ENCODE results near the genes MUSK, DNAJC25 and SHOC1.

- PRO-cap, result no peak
Observed at GRCh38 chr9:110136088-110137242, 71.5 kb downstream of the C9orf152 start.

GRCh38 chr9:110209456-110209930 lies 1.5 kb upstream of the C9orf152 start:
- PRO-cap, result no peak

DNA sequence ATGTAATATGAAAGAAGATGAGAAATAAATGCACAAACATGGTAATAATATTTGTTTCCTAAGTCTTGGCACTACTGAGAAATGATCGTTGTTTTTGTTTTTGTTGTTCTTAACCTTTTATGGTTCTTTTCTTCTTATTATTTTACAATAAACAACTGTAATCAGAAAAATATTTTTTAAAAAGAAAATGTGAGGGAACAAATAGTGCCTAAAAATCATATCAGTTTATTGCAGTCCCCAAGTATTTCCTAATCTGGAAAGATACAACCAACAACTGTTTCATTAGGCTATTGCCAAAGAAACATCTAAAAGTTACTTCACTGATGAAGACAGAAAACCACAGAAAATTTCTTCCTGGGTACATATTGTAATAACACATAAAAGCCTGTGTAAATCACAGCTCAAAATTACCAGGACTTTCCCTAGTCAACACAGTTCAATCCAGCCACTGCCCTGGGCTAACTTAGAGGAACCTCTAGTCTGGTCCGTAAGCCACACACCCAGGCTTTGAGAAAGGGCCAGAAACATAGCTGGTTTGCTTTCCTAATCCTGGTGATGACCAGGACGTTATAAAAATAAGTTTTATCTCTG lies 13.0 kb upstream of the MUSK start:
- PRO-cap, result no peak

DNA sequence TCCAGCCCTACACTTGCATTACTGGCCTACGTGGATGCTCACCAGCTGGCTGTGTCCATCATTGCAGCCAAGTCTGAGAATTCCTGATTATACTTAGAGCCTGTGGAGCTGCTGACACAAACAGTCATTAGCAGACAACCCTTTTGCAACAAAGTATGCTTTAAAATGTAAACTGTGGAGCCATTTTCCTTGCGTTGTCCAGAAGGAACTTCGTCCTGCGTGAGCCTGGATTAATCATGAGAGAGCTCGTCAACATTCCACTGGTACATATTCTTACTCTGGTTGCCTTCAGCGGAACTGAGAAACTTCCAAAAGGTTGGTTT lies at the start of gene MUSK:
Gene MUSK, plus strand, starts transcription at position 123 of the 323 bp plus-strand sequence.
- PRO-cap, result no peak

- PRO-cap, result no peak
Observed at GRCh38 chr9:110742607-110743439, 74.2 kb downstream of the MUSK start.

GRCh38 chr9:110909130-110909523 lies 129.1 kb downstream of the LPAR1 start:
- PRO-cap, result no peak

DNA sequence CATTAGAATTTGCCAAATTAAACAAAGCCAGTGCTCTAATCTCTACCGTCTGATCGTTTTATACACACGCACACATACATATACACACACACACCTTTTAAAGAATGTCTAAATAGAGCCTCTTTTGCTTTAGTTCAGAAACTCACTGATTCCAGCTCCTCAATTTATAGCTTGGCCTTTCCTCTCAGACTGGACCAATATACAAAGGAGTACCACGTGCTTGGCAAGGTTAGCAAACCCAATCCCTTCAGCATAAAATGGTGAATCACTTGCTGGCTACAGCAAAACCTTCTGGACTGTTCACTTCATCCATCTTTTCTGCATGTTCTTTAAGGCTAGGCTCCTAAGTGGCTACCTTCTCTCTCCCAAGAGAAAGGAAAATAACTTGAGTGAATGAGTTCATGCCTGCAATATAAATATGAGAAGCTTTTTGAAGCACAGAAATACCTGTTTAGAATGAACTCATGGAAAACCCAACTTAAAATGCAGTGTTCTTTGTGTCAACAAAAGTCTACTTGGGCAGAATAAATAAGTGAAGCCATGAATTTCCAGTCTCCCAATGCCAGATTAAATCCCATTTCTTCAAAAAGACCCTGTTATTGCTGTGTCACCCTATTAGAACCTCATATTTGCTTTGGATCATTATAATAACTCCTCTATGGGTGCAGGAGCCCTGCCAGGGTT lies 109.6 kb downstream of the LPAR1 start:
- PRO-cap, result no peak

GRCh38 chr9:111076709-111076908 lies 38.3 kb upstream of the LPAR1 start:
- PRO-cap, result no peak

DNA sequence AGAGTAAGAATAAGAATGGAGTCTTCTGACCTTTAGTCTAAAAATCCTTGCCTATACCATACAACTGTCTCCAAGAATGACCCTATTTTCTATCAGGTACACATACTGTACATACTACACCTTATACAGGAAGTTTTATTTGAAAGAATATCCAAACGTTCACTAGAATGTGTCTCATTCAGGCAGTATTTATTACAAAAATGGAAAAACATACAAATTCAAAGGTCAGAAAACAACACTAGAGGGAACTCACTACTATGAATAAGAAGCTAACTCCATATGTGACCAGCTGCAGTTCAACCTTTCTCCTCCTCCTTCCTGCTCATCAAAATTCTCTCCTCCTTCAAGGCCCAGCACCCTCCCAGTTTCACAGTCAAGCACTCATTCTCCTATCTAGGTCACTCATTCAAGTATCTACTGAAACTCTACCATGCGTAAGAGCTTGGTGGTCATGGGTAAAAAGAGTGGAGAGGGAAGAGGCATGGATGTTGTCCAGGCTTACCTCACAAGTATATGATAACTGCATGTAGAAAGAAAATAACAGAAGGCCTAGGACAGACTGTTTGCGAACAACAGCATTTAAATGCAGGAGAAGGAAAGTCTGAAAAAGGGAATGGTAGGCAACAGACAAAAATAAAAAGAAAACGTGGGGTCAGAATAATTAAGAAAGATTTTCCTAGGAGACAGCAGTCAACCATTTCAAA lies 27.7 kb downstream of the ECPAS start:
- PRO-cap, result no peak

DNA sequence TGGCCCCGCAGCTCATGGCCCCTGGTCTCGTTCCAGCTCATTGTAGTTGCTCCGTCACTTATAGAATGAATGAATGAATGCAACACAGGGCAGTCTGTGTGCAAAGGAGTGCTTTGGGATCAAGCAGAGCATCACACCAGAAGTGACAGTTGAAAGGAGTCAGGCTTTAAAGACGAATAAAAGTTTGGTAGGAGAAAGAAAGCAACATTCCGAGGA lies 938 bp downstream of the ZNF483 start:
- PRO-cap, result no peak

DNA sequence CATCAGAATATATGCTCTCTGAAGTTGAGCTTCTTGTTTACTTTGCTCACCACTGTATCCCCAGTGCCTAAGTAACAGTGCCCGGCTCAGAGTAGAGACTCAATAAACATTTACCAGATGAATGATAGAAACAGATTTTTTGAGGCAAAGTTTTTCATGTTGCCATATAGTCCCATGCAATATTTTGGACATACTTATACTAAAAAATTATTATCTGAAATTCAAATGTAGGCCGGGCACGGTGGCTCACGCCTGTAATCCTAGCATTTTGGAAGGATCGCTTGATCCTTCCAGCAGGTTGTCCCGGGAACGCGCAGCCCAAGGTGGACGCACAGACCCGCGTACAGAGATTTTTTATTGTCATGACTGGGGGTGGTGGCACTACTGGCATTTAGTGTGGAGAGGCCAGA lies 794 bp upstream of the DNAJC25 start:
- PRO-cap, result no peak

- PRO-cap, result no peak
Observed at GRCh38 chr9:111630745-111630996, 463 bp upstream of the DNAJC25 start.

GRCh38 chr9:111630997-111632133 lies at the start of gene DNAJC25:
Gene DNAJC25 (plus strand): TSS chr9:111631334.
- PRO-cap, result bidirectional peak, plus-strand start at chr9:111631369, minus-strand start at chr9:111631162

- PRO-cap, result no peak
Observed at GRCh38 chr9:111783642-111784207, 11.0 kb downstream of the SHOC1 start.

DNA sequence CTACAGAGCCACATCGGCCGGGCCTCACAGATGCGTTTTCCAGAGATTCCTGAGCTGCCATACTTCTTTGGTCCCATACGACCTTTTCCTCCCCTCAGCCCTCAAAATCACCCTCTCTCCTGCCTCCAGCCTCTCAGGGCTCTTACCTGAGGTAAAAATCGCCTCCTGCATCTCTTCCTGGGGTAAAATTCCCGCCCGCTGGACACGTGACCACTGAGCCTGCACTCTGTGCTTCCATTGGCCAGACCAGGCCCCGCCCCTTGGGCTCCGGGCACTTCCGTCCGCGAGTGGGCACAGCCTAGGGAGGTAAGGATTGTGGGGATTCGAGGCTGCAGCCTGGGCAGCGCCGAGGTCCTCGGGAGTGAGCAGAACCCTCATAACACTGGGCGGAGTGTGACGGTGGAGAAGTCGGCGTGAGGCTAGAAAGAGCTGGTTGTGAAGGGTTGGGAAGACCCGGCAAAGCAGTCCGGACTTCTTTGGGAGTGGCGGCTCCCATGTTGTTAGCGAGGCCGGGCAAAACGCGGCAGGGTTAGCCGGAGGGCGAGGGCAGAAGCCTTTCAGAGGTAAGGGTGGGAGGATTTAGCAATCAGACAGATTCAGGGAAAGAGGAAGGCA lies at the start of gene SHOC1:
Gene SHOC1, minus strand, starts transcription at position 184 of the 615 bp plus-strand sequence.
- PRO-cap, result no peak

- PRO-cap, result bidirectional peak, plus-strand start at chr9:111897167, minus-strand start at chr9:111897011
Observed at GRCh38 chr9:111896914-111897341, 314 bp downstream of the UGCG start.

DNA sequence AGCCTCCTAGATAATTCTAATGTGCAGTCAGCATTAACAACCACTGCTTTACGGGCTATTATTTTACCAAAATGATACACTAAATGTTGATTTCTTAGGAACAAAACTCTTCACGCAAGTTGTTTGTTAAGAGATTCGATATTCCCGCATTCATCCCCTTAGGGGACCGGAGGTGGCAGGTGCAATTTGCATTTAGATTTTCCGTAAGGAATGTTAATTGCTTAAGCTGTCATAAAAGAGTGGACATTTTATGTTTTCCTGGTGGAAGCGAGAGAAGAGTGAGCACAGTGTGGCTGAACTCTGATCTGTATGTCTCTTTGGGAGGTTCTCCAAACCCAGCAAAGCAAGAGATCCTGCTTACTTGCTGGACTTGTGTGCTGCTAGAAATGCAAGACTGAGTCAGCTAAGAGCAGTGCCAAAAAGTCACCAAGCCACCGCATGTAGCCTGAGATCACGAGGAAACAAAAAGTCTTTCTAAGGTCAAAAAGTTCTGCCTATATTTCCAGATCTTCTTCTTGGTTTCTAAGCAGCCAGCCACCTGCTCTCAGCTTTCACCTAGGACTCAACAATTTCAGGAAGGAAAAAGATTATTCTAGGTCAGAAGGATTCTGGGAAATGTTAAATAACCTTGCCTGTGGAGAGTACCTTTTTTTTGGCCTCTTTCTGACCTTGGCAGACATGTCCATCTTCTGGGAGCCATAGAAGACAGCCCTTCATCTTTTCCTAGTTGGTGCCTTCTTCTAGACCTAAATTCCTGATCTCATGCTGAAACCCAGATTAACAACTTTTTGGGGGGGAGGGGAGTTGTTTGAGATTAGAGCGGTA lies 77.8 kb downstream of the UGCG start:
- PRO-cap, result no peak

GRCh38 chr9:111998194-111998491 lies 101.5 kb downstream of the UGCG start:
- PRO-cap, result no peak

DNA sequence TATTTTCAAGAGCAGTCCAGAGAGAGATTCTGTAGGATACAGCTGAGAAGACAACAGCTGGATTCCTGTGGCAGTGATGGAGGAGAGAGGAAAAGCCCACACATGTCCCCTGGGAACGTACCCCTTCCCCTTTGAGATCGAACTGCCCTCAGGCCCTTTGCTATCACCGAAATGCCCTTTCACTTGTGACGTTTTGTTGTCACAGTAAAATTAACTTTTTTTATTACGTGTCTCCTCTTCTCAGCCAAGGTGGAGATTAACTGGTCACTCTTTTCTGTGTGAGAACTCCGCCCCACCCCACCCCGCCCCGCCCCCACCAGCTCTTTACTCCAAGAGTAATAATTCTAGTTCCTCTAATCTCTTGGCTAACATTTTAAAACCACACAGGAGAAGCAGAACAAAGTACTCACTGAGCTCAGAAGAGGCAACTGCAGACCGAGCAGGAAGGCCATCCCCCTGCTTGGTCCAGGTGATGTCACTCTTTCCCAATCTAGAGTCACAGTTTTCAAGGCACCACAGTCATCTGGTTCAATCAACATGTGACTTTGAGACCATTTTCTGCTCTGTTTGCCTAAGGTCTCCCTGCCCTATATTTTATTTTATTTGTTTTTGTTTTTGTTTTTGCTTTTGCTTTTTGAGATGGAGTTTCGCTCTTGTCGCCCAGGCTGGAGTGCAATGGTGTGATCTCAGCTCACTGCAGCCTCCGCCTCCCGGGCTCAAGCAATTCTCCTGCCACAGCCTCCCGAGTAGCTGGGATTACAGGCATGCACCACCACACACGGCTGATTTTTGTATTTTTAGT lies 105.5 kb downstream of the SUSD1 start:
- PRO-cap, result no peak

DNA sequence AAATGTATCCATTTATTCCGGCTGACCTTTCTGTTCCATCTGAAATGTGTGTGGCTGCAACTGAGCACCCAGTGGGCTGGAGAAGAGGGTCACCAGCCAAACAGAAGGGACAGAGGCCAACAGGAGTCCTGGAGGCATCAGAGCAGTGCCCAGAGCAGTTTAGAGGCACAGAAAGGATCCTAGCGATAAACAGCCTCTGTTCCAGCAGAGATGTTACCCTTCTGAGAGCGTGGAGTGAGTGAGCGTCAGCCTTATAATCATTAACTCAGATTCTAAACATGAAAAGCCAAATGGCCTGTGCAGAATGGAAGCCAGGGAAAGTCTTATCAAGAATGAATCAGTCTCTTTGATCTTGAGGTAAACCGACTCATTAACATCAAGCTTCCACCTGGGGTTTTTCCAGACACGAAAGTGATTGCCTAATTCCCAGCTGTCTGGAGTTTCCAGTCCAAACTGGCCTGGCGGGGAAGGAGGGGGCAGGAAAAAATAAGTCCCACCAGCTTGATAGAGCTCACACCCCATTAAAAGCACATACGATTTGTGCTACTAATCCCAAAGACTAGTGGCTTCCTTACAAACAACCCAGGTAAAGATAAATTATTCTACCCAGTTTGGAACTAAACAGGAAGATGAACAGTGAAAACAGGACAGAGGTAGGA lies 55.6 kb downstream of the SUSD1 start:
- PRO-cap, result no peak